GM23248 (cell line): Measurements from ENCODE around the genes PAEP, SOHLH1, CAMSAP1, UBAC1 and CARD9.

- RAMPAGE, long total RNA, result no peak
Measured at GRCh38 chr9:134428968-134429579, 102.8 kb downstream of the RXRA start.

- RAMPAGE, long total RNA, result no peak
Measured at GRCh38 chr9:134434818-134435603, 108.8 kb downstream of the RXRA start.

DNA sequence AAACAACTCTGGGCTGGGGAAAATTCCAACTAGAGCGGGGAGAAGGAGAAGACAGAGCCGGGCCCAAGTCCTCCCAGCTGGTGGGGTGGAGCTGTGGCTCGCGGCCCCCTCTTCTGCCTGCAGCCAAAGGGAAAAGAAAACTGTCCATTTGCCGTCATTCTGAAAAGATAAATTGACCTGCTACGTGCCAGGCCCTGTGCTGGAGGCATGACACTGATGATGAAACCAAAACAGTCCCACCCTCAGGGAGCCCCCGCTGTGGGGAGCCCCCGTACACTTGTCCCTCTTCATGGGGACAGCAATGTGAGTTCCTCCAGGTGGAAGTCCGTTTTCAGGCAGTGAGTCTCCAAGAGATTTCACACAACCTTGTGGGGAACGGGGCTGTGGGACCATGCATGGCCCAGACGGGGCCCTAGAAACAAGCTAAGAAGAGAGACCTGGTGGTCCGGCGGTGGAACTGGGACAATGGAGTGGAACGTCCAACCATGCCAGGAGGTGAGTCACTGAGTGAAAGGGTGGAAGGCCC is 114.8 kb upstream of the COL5A1 start:
- RAMPAGE, long total RNA, result no peak

DNA sequence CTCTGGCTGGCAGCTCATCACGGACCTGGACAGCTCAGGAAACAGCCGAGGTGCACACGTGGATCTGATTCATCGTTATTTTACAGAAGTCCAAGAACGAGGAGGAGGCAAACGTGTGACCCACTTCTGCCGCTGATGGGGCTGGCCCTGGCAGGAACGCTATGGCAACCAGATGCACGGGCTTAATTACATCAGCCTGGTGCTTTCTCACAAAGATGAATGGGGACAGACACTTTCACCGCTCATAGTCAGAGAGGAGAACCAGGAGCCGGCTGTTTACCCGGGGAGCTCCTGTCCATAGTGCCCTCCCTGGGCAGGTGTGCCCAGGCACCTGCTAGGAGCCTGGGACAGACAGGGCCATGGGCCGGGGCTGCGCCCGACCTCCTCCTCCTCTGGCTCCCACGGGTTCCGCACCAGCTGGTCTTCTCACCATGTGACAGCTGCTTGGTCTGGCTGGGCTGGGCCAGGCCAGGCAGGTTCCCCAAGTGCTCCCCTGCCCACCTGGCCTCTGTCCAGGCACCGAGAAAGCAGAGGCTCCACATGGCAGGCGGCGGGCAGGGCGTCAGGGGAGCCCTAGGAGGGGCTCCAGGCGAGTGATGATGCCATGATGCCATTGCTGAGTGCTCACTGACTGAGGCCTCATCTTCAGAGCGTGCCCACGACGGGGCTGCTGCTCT is 59.9 kb downstream of the OLFM1 start:
- RAMPAGE, long total RNA, result no peak

DNA sequence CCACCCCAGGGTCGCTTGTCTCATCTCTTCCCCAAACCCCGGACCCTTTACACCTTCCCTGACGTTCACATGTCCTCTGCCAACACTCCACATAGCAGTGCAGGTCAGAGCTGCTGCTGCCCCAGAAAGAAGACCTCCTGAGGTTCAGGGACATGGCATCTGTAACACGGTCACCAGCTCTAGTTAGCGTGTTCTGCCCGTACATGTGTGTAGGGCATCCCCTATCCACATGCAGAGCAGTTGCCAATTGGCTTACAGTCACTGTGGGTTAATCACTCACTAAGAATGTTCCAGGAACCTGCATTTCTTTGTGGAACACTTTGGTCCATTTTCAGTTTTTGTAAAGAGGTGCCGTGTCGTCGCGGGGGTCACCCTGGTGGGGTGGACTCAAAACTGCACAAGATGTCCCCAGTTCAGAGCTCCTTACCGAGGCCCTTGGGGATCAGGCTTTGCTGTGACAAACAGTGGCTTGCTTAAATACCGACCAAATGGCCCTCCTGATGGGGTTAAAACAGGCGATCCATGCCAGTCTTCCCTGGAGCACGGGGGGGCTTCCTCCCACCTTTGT is 9.1 kb downstream of the PIERCE1 start:
- RAMPAGE, long total RNA, result no peak

- RAMPAGE, long total RNA, result no peak
Measured at GRCh38 chr9:135561392-135561821, at the start of gene PAEP. TSS of gene PAEP (plus strand) at chr9:135561756.

GRCh38 chr9:135699333-135699820 is at the start of gene SOHLH1:
TSS of gene SOHLH1 (minus strand) at chr9:135699481.
- RAMPAGE, long total RNA, result no peak

GRCh38 chr9:135906983-135907705 is at the start of gene CAMSAP1:
TSS of gene CAMSAP1 (minus strand) at chr9:135907546.
- RAMPAGE, long total RNA, result no peak

DNA sequence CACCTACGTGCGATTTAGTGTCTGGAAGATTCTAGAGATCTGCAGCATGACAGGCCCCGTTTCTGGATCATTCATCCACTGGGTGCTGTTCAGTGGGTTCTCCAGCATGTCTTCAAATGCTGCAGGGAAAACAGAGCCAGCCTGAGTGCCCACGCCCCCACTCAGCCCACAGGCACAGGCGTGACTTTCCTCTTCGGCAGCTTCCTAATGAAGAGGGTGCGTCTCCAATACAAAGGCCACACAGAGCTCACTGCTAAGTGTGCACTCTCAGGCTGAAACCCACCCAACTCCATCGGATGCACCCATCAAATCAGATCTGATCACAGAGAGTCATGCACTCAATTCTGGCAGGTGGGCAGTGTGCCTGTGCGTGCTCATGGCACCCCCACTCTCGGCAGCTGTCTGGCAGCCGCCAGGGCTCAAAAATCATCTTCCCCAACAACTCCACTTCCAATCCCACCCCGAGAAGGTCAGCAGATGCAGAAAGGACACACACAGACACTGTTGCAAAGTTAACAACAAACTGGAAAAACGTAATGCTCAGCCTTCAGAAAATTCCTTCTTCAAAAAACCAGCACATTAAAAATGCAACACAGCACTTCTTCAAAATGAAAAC is 26.2 kb upstream of the CAMSAP1 start:
- RAMPAGE, long total RNA, result no peak

- RAMPAGE, long total RNA, result no peak
Measured at GRCh38 chr9:135960565-135961836, at the start of gene UBAC1. TSS of gene UBAC1 (minus strand) at chr9:135961373.

DNA sequence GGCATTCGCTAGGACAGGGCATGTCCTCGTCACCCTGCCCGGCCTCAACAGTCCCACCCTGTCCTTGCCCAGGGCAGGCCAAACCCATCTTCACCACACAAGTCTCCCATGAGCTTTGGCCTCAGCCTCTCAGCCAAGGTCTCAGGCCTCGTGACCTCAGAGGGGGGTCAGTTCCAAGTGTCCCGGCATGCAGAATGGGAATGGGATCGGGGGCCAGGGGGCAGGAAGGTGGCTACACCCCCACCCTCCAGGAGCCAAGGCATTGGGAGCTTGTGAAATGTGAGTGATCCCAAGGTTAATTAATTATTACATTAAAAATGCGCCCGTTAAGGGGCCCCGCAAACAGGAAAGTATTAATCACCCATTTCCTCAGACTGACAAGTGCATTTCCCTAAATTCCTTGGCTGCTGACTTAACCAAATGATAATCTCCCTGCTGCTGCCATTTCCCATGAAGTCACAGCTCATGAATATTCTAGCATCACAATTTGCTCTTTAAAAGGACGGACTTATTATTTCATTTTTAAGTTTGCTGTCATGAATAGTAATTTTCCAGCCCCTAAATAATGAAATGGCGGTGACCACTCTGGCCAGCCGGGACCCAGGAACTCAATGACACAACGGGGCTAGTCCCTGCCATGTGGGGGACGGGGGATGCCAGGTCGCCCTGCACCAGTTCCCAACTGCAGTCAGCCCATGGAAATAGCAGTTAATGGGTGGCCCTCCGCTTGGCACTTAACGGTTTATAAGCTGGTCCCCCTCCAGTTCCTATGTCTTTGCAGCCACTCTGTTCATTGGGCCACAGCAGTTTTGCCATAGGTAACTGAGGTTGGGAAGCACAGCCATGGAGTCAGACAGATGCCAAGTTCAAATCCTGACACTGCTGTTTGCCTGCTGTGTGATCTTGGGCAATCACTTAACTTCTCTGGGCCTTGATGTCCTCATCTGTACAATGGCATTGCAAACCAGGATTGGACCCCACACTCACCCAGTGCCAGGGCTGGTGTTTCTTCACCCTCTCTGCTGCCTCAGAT is 8.2 kb upstream of the UBAC1 start:
- RAMPAGE, long total RNA, result no peak

GRCh38 chr9:135990434-135991034 is 29.4 kb upstream of the UBAC1 start:
- RAMPAGE, long total RNA, result no peak

DNA sequence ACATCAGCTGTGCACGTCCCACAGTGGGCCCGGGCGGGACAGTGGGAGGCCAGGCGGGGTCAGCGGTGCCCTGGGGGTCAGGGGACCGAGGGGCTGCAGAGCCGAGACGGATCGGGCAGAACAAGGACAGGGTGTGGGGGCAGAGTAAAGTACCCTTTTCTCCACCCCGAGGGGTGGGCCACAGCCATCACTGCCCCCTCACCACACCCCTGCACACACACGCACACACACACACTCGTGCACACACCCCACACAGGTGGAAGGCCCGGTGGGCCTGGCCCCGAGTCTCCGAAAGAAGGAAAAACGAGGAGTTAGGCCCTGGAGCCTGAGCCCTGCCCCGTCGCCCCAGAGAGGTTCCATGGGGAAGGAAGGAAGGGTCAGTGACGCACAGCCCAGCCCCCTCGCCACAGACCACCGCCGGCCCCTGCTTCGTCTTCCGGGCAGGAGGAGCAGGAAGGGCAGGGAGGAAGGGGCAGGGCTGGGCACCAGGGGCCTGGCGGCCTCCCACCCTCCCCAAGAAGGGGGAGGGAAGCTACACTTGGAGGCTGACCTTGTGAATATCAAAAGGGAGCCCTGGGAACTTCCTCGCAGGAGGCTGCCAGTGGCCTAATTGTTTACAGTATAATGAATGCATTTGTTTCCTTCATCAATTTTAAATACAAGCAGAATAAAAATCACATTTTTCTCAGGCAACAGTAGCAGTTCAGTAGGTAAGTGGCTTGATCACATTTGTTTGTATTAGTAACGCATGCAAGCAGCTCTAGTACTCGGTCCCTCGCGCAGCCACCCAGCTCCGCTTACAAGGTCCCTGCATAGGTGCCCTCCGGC is 49.8 kb upstream of the UBAC1 start:
- RAMPAGE, long total RNA, result no peak

DNA sequence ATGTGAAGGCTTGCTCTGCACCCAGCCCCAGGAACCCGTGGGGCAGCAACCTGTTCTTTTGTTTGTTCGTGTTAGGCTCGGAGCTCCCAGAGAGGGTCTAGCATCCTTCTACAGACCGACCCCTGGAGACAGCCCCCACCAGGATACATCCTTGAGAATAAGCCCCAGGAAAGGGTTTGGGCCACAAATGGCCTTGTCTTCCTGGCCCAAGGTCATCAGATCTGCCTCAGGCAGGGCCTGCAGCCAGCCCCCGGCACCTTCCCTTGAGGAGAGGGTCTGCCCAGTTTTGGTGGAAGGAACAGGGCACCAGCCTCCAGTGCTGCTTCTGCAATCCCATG is 11.5 kb upstream of the NACC2 start:
- RAMPAGE, long total RNA, result no peak

- RAMPAGE, long total RNA, result no peak
Measured at GRCh38 chr9:136116038-136116917, 2.4 kb downstream of the TMEM250 start.

DNA sequence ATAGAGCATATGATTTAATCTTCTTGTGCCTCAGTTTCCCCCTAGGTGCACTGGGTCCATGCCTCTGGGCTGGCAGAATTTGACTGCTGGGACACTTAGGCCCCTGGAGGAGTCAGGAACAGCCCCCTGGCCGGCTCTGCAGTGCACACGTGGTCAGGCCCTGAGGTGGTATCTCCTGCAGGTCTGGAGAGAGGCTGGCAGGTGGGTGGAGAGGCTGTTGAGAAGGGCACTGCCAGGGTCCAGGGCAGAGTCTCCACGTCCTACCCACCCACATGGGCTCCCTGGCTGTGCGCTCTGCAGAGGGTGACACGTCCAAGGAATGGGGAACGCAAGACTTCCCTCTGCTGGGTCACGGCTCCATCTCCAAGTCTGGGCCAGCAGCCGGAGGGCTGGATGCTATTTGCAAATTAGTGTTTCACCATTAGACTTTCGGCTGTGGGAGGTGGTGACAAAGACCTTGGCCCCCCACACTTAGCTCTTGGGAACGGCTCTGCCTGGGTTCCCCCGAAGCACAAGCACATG is 25.5 kb upstream of the TMEM250 start:
- RAMPAGE, long total RNA, result no peak

- RAMPAGE, long total RNA, result no peak
Measured at GRCh38 chr9:136331234-136331789, 4.0 kb downstream of the GPSM1 start.

- RAMPAGE, long total RNA, result no peak
Measured at GRCh38 chr9:136373537-136374016, at the start of gene CARD9. TSS of gene CARD9 (minus strand) at chr9:136373669.

DNA sequence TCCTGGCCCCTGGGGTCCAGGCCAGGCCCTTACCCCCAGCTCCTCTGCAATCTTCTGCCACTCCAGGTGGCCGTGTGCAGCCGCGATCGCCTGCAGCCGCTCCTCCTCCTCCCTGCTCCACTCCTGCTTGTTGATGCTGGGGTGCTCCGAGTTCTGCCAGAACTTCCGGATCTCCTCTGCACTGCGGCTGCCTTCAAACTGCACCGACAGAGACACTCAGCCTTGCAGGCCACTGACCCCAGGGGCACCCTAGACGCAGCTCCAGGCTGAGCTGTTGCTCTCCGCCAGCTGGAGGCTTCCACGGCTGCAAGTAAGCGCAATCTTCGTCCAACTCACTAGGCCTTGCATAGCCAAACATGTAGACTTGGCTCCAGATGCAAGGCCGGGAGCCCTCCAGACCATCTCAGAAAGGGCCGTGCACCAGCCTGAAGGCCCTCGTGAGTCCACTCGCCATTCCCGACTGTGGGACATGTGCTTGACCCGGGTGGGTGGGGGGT is 8.0 kb downstream of the SNAPC4 start:
- RAMPAGE, long total RNA, result no peak

DNA sequence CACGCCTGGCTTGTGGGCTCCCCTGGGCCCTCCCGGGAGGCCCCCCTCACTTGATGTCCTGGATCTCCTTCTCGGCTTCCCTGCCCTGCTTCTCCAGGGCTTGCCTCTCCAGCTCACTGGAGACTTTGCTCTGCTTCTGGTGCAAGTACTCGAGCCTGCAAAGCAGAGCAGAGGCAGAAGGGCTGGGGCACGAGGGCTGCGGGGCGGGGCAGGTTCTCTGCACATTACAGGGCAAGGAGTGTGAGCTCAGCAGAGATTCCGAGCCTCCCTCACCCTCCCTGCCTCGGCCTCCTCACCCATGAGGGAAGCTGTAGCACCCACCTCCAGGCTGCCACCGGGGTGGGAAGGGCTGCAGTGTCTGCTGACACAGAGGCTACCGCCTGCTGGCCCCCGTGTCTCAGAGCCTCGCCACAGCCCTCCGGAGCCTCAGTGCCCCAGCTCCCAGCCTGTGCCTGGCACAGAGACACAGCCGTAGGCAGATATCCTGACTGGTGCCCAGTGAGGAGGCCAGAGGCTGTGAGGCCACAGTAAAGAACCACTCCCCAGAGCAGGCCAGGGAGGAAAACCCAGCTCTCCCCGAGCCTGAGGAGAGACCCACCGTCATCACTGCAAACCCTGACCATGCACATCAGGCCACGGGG is 7.2 kb downstream of the SNAPC4 start:
- RAMPAGE, long total RNA, result no peak